Epithelial cell of proximal tubule (primary cell): ENCODE measurements around a stretch of chr11.

GRCh38 chr11:35164777-35165683 is 26.1 kb downstream of the CD44 start:
- RAMPAGE, long total RNA, result no peak
- RRBS, result no CpG with 5 or more reads among the region's 5 CpGs

DNA sequence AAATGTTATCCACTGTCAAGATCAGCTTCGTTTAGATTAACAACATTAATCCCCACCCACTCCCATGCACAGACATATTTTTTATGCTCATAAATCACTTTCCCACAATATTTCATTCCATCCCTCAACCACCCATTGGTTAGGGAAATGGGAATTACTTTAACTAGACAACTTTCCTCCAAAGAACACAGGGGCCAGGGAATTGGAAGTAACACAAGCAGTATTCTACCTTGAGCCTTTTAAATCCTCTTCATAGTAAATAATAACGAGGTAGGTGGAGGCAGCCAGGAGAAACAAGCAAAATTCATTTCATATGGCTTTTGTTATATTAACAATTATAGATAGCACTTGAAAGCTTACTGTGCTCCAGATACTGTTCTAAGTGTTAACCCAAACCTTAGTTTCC is 87.2 kb downstream of the CD44 start:
- RAMPAGE, long total RNA, result no peak
- RRBS, result no CpG with 5 or more reads among the region's 2 CpGs

- RAMPAGE, long total RNA, result no peak
- RRBS, result no CpG with 5 or more reads among the region's 3 CpGs
Measured at GRCh38 chr11:35247350-35247788, 108.4 kb downstream of the CD44 start.

DNA sequence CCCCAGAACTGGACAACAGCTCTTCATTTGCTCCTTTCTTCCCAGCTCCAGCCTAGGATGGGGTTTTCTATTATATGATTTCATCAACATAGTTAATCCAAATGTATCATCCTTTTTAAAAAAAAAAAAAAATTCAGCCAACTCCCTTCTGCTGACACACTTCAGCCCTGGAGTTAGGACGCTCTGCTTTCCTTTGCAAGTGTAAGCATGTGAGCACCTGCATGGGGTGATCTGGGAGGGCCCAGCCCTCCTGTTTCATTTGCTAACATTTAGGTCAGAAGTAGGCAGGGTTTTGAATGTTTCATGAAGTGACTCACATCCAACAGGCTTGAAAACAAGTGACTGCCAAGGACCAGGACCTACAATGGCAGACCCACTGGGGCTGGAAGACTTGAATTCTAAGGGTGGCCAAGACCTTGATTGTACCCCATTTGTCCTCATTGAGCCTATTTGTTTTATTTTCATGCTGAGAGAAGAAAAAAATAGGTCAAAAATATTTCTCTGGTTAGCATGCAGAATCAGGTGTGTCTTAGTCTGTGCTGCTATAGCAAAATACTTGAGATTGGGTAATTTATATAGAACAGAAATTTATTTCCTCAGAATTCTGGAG is 137.5 kb downstream of the CD44 start:
- RAMPAGE, long total RNA, result no peak
- RRBS, result no CpG with 5 or more reads among the region's 1 CpG

DNA sequence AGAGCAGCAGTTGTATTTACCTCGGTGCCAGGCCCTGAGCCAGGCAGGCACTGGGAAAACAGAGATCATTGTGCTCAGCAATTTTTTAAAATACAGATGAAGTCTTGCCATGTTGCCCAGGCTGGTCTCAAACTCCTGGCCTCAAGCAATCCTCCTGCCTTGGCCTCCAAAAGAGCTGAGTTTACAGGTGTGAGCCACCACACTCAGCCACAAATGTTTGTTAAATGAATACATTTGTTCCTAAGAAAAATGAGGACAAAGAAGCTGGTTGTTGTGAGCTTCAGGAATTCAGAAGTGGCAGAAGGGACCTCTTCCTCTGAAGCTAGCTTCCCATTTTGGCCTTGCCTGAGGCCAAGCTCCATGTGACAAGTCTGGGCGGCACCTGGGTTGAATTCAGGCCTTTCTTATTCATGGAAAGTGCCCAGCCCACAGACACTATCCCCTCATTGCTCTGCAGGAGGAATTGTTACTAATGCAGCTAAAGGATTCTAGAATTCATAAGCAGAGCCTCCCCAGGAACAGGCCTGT is 71.6 kb downstream of the SLC1A2 start:
- RAMPAGE, long total RNA, result no peak
- RRBS, result no CpG with 5 or more reads among the region's 2 CpGs

DNA sequence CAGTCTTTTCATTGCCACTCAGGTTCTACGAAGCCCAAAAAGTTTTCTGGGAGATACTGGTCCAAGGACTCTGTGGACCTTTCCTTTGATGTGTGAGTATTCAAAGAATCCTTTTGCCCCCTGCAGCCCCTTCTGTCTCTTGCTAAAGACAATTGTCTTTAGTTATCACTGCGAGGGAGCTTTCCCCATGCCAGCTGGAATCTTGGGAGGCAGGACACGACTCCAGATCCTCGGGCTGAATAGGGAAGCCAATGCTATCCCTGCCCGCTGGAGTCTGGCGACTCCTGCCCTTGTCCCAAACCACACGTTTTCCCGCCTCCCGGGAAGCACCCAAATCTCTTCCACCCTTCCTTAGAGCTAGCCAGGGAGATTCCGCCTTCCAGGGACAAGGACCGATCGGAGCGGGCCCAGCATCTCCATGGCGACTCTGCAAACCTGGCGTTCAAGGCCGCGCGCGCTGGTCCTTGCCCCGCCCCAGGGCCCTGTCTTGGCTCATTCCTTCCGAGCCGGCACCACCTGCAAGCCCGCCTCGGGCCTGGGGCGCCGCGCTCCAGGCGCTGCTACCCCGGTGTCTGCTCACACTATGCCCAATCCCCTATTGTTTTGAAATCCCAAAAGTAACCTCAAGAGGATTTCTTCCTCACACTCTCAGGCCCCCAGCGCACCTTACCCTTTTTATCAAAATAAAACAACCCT is 1.2 kb downstream of the SLC1A2 start:
- RAMPAGE, long total RNA, result no peak
- RRBS, result 2% methylated on average over 8 of the region's 30 CpGs

- RAMPAGE, long total RNA, result no peak
- RRBS, result no CpG with 5 or more reads among the region's 10 CpGs
Measured at GRCh38 chr11:35661812-35662302, 718 bp upstream of the TRIM44 start.

DNA sequence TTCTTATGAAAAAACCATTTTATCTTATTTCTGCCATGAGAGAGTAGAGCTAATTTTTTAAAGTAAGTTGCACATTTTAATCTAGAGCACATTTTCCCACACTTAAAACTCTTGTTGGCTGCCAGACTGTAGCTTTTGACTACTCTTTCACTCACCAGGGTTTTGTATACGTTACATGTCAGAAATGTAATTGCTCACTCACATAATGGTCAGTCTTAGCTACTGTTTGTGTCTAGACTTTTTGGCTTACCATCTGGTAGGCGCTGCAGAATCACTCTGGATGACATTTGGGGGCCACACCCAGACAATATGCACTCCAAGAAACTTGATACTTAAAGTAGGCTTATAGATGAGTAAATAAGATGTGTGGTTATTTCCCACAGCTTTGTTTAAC is 88.9 kb downstream of the PRR5L start:
- RAMPAGE, long total RNA, result no peak
- RRBS, result no CpG with 5 or more reads among the region's 2 CpGs

DNA sequence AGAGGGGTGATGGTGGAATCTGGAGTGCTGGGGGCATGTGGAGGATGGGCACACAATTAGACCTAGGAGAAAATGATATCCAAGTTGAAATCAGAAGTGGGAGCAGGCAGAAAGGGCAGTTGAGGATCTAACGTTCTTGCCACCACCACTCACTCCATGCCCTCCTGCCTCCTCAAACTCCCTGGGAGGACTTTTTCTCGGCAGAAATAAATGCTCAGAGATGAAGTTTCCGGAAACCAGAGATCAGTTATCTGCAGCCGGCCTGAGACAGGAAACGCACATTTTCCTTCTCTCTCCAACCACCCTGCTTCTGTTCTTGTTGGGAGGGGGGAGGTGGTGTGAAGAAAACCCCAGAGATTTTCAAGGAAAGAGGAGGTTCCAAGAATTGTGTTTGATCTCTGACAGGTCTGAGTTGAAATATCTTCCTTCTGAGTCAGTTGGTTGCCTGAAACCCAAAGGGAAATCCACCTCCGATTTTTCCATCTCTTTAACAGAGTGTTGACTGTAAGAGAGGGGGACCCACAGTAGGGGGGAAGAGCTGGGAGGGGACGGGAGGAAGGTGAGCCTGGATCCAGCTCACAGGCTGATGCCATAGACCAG is 100.9 kb downstream of the TRAF6 start:
- RAMPAGE, long total RNA, result no peak
- RRBS, result no CpG with 5 or more reads among the region's 7 CpGs

DNA sequence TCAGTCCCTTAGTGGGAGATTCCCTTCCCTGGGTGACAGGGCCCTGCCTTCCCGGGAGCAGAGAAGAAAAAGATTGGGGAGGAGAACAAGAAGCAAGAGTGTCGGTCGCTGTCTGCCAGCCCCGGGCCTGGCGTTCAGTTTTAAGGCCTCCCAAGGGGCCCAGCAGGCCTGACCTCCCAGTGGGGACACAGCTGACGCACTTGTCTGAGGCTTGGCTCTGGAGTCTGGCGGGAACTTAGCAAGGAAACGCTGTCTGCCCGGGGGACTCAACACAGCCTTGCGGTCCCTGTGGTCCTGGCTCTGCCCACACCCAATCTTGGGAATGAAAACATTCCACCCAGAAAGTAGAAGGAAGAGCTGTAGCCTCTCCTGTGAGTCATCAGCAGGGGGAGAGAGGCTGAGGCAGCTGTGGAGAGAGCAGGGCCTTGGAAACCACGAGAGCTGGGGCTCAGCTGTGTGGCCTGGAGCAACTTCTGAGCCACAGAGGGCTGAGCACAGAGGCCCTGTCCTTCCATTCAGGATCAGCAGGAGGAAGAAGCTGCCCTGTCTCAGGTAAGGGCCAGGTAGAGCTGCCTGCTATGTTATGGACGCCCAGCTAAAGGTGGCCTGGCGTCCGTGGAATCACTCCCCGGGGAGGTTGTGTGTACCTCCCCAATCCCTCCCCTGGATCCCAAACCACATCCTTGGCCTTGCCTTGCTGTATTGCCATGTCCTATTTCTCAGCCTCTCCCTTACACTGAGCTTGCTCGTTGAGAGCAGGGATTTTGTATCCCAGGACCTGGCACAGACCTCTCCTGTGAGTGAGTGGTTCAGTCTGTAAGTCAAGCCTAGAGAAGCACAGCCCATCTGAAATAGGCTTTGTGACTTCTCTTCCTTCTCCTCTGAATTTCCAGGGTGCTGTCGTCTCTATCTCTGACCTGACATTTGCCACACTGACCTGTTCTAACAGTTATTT is 54.2 kb downstream of the TRAF6 start:
- RAMPAGE, long total RNA, result no peak
- RRBS, result 66% methylated on average over 4 of the region's 17 CpGs

- RAMPAGE, long total RNA, result no peak
- RRBS, result no CpG with 5 or more reads among the region's 8 CpGs
Measured at GRCh38 chr11:36532821-36533507, 22.9 kb upstream of the TRAF6 start.

- RAMPAGE, long total RNA, result no peak
- RRBS, result no CpG with 5 or more reads among the region's 5 CpGs
Measured at GRCh38 chr11:38989012-38989428, 2391.0 kb upstream of the RAG2 start.

- RAMPAGE, long total RNA, result no peak
- RRBS, result no CpG with 5 or more reads among the region's 16 CpGs
Measured at GRCh38 chr11:43351408-43351817, 7.3 kb upstream of the TTC17 start.

GRCh38 chr11:43359114-43360112 is 693 bp downstream of the TTC17 start:
- RAMPAGE, long total RNA, result no peak
- RRBS, result 3% methylated on average over 6 of the region's 52 CpGs

DNA sequence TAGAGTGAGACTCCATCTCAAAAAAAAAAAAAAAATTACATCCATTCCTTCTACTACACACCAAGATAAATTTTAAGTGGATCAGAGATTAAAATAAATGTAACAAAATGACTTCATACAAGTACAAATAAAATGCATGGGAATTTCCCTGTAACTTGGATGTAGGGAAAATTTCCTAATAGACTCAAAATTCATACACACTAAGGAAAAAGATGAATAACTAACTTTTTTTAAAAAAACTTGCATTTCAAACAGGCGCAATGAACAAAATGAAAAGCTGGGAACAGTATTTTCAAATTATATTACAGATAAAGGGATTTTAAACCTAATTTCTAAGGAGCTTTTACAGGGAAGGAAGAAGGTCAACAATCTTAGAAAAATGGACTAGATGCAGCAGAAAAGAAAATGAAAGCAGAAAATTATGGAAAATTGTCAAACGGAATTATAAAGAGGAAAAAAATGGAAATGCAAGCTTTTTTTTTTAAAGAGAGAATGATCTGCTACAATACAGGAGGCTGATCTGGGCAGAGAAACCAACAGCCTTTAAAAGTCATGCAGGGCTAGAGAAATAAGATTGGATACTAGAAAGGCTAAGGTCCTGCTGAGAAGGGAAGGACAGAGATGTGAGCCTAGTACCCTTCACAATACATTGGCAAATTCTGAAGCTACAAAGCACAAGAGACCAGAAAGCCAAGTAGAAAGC is 105.7 kb downstream of the TTC17 start:
- RAMPAGE, long total RNA, result no peak
- RRBS, result no CpG with 5 or more reads among the region's 2 CpGs

DNA sequence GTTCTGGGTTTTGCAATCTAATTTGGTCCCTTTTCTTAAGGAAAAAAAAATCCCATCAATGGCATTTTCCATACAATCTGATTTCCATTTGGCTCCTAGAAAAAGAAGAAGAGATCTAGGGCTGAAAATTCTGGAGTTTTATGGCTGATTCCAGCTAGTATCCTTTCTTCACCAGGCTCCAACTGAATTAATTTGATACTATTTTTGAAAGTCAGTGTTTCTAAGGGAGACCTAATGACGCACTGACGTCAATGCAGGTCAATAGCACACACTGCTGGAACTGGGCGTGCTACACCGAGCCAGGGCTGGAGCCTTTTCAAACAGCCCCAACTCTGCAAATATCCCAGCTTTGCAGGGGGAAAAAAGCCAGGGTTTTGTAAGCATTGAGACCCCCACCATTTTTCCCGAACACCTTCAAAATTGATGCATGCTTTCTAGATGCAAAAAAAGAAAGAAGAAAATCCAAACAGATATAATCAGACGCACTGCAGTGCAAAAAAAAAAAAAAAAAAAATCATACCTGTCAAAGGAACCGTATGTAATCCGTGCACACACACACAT is 124.7 kb upstream of the HSD17B12 start:
- RAMPAGE, long total RNA, result no peak
- RRBS, result no CpG with 5 or more reads among the region's 8 CpGs

GRCh38 chr11:43643795-43644703 is 36.5 kb upstream of the HSD17B12 start:
- RAMPAGE, long total RNA, result no peak
- RRBS, result 4% methylated on average over 3 of the region's 35 CpGs

DNA sequence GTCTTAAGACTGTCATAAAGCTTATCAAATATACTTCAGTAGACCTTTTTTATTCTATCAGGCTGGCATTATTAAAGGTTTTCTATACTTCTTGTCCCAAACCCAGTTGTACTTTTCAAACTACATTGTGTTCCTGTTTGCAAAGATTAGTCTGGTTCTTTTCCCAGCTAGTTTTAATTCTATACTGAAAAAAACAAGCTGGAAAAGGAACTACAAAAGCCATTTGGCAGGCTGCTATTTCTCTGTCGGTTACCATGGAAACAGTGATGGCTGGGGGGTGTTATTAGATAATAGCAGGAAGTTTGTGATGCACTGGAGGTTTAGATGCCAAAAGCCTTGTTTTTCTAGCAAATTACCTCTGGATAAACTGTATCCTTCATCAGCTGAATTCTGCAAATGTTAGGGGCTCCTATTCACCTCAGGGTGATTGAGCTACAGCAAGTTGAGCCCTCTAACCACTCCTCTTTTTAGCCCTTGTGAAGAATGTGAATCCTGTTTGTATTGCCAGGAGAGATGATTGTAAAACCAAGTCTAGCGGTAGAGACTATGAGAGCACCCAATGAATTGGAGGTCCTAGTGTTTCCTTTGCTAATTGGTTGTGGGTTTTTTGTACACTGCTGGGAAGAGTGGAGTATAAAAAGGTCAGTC is 25.2 kb downstream of the ALKBH3 start:
- RAMPAGE, long total RNA, result no peak
- RRBS, result no CpG with 5 or more reads among the region's 2 CpGs

- RAMPAGE, long total RNA, result no peak
- RRBS, result no CpG with 5 or more reads among the region's 4 CpGs
Measured at GRCh38 chr11:43920205-43920329, 22.4 kb upstream of the C11orf96 start.

GRCh38 chr11:44032097-44032718 is 15.6 kb upstream of the ACCSL start:
- RAMPAGE, long total RNA, result no peak
- RRBS, result no CpG with 5 or more reads among the region's 11 CpGs